Urinary bladder (tissue), 3 donors: ENCODE measurements around a stretch of chr5.

DNA sequence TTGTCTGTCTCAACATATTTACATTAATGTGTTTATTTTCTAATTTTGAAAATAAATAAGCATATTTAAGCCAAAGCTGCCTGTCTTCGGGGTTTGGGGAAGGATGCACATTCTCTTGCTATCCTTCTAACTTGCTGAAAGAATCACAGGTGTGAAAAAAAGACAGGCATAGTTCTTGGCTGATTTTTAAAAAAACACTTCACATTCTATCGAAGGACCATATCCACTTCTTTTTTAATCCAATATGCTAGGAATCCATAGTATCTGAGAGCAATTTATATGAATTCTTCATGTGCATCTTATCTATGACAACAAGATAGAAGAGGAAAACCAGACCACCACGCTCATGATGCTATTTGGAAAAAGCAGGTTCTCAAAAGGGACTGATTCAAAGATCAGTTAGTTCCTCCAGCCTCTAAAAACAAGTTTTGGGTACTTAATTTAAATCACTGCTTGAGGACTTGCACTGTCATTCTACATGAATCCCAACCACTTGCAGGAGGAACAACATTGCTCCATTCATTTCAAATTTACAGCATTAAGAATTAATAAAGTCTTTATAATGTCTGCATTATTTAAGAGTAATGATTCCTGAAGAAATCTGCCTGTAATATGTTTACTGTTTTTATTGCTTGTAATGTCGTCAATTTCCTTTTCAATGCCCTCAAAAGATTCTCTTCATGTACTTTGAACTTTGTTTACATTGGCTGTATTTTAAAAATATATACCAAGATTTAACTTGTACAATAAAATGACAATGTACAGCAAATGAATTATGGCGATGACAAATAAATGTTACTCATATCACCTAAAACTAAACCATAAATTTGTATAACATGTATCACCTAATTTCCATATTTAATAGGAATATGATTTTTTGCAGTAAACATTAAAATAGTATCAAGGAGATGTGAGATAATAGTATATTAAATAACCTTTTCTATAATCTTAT is 6.1 kb downstream of the MEF2C start:
- PRO-cap, result no peak
- RAMPAGE, long total RNA, result no peak

- PRO-cap, result no peak
- RAMPAGE, long total RNA, result no peak
These were observed 7.5 kb upstream of the MEF2C start for GRCh38 chr5:88890270-88891015.

DNA sequence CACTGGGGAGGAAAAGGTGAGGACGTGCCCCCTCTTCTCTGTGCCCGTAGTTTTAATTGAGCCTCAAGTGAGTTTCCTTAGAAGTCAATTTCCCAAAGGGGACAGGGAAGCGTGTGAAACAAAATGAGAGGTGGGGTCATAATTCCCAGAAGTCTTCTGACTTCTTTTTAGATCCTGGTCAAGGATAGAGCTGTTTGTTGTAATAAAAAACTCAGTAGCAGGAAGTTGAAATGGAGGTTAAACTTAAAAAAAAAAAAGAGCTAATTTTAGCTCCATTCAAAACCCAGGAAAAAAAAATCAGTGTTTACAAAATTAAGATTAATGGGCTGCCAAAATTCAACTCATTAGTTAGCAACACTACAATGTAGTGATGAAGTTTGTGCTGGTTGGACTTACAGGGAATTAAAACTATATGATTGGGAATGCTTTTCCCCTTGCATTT is 158.3 kb upstream of the MEF2C start:
- PRO-cap, result no peak
- RAMPAGE, long total RNA, result no peak

DNA sequence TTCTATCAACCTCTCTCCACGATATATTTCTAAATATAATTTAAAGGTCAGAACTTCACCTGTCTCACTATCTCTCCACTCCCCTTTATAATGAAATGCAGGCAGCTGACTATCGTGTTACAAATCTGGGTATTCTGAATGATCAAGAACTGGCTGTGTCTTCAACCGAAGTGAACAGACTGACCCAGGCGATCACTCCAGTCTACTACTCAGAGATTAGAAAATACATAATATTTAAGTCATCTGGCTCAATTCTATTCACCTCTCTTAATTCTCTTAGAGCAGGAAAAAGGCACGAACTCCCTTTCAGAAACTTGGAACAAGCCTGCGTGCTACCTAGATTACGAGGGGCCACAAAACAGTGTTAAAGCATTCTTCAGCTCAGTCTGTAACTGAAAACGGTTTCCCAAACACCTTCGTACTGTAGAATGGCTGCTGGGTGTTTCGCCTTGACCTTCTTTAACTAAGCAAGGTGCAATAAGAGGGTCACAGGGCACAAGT is 896 bp downstream of the LYSMD3 start:
- PRO-cap, result no peak
- RAMPAGE, long total RNA, result no peak

- PRO-cap, result no peak
- RAMPAGE, long total RNA, result no peak
These were observed 340.5 kb downstream of the ADGRV1 start for GRCh38 chr5:90898830-90899670.

- PRO-cap, result no peak
- RAMPAGE, long total RNA, result no peak
These were observed 371.5 kb downstream of the ADGRV1 start for GRCh38 chr5:90930129-90930438.

DNA sequence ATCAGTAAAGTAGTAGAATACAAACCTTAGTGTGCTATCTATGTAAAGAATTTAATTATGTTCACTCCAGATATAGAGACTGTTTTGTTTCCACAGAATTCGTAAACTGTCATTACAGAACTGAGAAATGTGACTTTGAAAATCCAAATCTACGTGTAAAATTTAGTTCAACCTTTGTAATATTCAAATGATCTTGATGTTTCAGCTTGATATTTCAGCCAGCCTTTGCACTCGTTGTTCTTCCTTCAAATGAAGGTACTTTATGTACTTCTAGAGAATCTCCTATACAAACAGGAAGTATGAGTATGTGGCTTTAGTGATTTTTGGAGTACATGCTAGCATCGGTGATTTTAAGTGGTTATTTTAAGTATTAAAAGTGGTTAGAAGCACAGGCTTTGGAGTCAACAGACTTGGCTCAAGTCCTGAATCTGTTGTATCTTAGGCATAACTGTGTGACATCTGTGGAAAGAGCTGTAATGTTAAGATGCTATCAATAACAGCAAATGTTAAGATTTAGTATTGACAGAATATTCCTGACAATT is 397.9 kb downstream of the ADGRV1 start:
- PRO-cap, result no peak
- RAMPAGE, long total RNA, result no peak

DNA sequence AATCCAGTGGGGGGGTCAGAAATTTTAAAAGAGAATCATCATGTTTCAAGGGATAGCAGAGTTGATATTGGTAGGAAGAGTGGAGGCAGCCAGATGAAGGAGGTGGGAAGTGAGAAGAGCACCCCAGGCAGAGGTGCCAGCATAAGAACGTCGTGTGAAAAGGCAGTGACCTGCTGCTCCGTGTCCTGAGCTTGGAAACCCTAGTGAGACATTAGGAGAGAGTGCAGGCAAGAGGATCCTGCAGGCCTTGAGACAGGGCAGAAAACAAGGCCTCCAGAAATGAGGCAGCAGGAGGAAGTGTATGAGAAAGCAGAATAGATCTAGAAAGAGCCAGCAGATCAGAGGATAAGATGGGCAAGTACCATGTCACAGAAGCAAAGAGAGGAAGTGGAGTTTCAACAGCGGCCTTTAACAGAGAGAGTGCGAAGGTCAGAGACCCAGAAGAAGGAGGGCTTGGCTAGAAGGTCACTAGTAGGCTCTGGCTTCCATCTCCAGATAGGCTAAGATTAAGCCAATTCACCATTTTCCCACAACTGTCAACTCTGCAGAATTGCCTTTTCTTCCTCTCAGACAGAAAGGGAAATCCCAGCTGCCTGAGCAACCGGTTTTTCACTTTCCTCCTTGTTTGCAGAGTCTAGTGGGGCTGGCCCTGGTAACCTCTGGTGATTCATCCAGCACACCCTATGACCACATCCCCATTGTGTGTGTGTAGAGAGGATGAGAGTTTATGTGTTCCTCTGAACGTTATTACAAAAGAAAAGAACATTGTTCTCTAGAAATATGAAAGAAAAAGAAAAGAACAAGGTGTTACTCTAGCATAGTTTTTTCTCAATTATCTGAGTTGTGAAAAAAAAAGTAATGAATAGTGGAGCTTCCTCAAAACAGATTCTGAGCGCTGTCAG is 220.6 kb downstream of the ARRDC3 start:
- PRO-cap, result unidirectional peak, plus-strand start at position 440 of the sequence
- RAMPAGE, long total RNA, result no peak

- PRO-cap, result unidirectional peak, minus-strand start at chr5:91219224
- RAMPAGE, long total RNA, result no peak
These were observed 164.2 kb downstream of the ARRDC3 start for GRCh38 chr5:91218857-91219454.

- PRO-cap, result unidirectional peak, minus-strand start at chr5:91311880; unidirectional peak, plus-strand start at chr5:91312208
- RAMPAGE, long total RNA, result no peak
These were observed 71.4 kb downstream of the ARRDC3 start for GRCh38 chr5:91311309-91312606.

DNA sequence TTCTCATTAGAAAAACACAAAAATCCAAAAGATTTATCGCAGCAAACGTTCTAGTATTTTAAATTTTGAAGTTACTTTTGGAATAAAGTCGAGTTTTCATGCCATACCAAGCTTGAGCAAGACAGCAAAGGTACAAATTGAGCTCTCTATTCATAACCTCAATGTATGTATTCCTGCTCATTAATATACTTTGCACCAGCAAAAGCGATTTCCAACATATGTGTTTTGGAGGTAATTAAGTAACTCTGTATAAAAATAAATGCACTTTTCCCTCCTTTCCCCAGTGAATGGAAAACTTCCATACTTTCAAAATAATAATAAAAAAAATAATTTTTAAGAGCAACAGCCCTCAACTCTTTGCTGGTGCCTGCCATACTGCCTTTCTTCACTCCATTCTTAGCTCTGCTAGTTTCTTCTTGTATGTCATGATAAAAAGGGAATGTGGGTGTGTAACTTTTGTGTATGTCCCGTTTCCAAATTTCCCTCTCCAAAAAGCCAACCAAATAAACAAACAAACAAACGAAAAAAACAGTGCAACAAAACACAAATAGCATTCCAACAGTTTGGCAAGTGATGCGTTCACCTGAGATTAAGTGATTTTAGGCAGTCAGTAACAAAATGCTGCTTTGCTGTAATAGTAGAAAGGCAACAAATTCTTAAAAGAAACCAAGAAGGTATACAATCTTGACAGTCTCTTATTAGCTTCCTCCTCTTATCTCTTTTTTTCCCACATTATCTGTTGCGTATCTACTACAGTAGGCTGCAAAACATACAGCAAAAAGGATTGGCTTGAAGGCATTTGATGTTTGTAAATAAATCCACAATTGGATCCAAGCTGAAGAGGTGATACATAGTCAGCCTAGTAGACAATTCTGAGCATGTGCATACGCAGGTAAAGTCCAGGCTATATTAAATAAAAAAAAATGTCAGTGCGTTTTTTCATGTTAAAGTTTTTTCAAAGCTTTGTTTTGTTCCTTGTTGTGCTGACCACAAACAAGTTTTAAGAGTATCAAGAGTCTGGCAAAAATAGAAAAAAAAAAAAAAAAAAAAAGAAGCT is 12.8 kb downstream of the ARRDC3 start:
- PRO-cap, result no peak
- RAMPAGE, long total RNA, result no peak

DNA sequence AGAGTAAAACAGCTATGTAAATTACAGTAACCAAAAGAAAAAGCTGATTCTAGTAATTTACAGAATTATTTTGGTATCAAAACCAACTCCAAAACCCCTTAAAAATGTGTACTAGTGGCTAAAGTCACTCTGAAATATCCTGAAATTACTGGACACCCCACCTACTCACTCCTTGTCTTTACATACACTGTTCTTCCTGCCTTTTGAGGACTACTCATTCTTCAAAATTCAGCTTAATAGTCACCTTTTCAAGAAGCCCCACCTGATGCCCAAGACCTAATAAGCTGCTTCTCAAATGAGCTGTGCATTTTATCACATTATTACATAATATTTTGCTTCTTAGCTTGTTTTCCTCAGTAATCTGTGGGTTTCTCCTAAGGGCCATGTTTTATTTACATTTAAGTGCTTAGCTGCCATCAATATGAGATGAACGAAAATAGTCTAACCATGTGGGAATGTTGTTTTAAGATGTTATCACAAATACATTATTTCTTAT is 10.3 kb downstream of the ARRDC3 start:
- PRO-cap, result no peak
- RAMPAGE, long total RNA, result no peak

GRCh38 chr5:91376165-91376660 is 6.9 kb downstream of the ARRDC3 start:
- PRO-cap, result no peak
- RAMPAGE, long total RNA, result no peak

DNA sequence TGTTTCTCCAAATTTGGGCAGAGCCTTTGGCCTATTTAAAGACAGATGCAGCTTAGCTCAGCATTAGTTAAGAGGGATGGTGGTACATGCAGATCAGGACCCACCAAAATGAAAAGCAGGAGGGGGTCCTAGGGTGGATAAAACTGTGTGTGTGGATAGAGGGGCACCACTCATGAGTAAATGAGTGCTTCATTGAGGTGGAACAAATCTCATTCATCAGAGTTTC is 20.4 kb upstream of the ARRDC3 start:
- PRO-cap, result no peak
- RAMPAGE, long total RNA, result no peak

DNA sequence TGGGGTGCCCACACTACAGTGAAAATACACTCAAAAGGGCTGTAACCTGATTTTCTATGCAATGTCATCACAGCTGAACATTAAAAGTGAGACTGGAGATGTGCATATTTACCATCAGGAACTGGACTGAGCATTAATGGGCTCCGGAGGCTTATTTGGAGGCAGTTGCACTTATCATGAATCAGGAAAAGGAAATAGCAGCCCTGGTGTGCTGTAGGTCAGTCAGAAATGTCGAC is 942.0 kb upstream of the NR2F1 start:
- PRO-cap, result no peak
- RAMPAGE, long total RNA, result no peak

DNA sequence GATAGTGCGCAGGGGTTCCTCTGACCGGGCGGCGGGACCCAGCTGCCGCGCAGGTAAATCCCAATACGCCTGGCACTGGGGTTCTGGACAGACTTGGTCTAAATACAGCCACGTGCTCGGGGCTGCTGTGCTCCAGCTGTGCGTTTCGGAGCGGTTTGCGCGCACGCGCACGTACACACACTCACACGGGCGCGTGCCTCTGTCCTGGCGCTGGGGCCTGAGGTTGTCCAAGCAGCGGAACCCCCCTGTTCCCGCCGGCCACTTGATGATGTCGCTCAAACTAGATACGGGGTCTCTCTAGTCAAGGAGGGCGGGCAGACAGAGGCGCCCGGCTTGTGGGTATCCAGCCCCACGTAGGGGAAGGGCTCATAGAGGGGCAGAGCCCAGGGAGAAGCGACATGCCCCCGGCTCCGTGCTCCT is 11.0 kb upstream of the NR2F1 start:
- PRO-cap, result no peak
- RAMPAGE, long total RNA, result no peak

GRCh38 chr5:93790568-93790857 is 49.1 kb upstream of the POU5F2 start:
- PRO-cap, result no peak
- RAMPAGE, long total RNA, result no peak

DNA sequence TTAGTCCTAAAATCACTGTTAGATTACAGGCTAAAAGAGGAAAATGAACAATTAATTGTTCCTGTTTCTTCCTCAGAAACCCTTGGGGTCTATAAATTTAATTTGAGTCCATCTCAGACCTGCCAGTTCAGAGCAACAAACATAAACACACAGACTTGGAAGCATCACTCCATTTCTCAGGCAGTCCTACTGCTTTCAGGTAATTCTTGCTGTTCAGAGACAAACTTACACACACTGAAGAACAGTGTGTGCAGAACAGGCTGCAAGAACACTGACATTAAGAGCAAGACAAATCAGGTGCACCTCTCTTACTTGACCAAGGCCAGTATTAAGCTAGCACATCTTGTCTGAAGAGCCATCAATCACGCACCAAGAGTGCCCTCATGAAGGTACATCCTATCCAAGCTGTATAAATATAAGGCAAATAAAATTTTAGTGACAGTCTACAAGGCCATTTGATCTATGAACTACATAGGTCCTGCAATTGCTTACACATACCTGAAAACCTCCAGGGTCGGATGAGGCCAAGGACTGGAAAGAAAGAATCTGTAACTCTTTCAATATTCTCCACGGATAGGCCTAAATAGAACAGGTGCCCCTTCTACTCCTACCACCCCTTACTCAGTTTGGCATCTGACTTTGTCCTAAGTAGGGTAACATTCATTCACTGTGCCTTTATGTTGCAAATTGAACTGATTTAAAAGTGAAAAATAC is 250.4 kb upstream of the FAM172A start:
- PRO-cap, result no peak
- RAMPAGE, long total RNA, result no peak

GRCh38 chr5:94909154-94909616 is 290.7 kb downstream of the SLF1 start:
- PRO-cap, result no peak
- RAMPAGE, long total RNA, result no peak

- PRO-cap, result no peak
- RAMPAGE, long total RNA, result no peak
These were observed 1.6 kb downstream of the FAM81B start for GRCh38 chr5:95392713-95393140.